Placental pericyte (primary cell): Measurements from ENCODE around the genes DNM1L and SYT10.

GRCh38 chr12:31985183-31986165, 26.3 kb downstream of the RESF1 start:
- CAGE, long polyA plus RNA = no peak

DNA sequence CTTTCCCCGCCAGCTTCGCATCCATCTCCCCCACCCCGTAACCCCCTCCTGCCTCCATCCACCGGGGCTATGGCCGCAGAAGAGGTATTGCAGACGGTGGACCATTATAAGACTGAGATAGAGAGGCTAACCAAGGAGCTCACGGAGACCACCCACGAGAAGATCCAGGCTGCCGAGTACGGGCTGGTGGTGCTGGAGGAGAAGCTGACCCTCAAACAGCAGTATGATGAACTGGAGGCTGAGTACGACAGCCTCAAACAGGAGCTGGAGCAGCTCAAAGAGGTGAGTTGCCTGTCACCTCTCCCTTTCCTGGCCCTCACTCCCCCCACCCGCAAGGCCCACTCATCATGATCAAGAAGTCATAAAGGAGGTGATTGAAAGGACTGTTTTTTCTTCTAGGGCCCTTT, 619 bp downstream of the BICD1 start:
- CAGE, long polyA plus RNA = no peak

GRCh38 chr12:32411556-32412178, 12.3 kb downstream of the FGD4 start:
- CAGE, long polyA plus RNA = no peak

- CAGE, long polyA plus RNA = no peak
Observed at GRCh38 chr12:32454860-32455481, 55.6 kb downstream of the FGD4 start.

DNA sequence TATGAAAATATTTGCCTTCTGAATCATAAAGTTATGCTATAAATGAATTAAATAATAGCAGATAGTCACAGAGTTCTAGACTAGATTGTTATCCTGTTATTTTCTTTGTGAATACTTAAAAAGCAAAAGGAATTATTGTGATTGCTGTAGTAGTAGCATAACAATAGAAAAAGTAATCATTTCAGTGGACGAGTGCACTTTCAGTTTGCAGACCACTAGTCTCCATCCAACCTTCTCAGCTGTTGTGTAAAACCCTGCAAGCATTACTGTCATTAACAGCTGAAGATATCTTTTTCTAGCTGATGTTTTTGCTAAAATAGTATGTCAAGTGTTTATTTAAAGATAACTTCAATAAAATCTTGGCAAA, 56.4 kb downstream of the FGD4 start:
- CAGE, long polyA plus RNA = no peak

DNA sequence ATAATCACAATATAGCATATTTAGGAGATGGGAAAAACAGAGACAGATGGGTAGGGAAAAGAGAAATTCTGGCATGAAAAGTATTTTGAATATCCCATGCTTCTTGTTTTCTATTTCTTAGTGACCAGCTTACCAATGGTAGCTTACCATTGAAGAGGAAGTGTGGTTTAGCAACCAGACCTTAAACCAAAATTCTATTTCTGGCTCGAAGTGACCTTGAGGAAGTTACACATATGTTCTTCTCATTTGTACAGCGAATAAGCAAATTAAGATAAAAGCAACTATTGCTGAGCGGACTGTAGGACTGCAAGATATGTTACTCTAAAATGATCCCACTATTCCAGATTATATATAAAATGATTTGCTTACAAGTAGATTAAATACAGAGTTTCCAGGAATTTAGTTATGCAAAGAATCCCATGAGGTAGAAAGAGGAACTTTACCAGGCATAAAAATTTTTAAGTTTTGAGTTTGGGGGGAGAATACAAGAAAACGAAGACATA, 82.9 kb downstream of the FGD4 start:
- CAGE, long polyA plus RNA = no peak

DNA sequence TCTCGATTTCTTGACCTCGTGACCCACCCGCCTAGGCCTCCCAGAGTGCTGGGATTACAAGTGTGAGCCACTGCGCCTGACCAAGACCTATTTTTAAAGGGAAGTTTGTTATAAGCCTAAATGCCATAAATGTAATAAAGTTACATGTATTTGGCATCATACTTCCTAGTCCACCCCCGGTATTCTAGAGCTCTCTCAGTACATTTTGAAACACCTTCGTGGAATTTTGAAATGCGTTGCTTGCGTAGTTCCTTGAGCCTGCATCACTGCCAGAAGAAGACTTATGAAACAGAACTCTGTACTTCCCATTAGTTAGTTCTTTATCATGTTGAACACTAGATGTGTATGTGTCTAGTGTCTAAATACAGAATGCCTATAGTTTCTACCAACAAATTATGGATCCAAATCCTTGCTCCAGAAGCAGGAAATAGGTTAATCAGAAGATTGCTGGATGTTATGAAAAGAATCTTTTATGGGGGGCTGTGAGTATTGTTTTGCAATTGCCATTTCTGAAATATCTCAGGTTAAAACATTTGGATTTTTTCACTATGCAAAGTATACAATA, 86.4 kb downstream of the FGD4 start:
- CAGE, long polyA plus RNA = no peak

DNA sequence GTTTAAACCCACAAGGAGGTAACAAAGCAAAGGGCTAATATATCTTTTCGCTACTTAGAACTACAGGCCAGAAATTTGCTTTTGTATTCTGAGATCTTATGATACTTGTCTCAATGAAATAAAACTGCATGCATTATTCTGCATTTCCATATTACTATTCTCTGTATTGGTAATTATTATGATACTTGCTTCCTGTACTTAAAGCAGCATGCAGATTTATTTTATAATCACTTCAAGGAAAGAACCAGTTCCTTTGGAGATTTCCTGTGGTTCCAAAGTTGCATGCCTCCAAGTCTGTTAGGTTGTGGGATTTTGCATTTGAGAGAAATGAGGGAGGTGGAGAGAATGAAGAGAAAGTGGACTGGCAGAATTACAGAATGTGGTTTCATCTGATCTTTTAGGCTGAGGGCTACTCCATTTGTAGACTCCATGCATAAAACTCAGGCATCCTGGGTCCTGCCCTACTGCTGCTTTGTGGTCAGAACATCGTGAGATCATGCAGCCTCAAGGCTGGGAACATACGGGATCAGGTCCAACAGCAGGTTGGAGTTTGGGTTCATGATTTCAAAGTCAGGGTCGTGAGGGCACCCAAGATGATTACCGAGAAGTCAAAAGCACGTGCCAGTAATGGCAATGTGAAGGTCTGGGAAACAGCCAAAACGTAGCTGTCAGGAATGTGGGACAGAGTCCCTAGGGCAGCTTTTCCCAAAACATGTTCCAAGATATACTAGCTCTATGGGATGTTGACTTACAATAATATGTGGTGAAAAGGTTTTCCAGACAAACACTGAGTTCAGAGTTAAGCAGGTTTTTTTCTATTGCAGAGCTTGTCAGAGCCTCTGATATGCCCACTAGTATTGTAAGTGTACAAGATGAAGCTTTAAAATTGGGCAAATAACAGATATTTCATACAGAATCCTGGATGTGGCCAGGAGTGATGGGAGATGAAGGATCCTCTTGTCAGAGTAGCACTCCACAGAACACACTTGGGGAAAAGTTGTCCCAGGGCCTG, 130.5 kb upstream of the DNM1L start:
- CAGE, long polyA plus RNA = no peak

DNA sequence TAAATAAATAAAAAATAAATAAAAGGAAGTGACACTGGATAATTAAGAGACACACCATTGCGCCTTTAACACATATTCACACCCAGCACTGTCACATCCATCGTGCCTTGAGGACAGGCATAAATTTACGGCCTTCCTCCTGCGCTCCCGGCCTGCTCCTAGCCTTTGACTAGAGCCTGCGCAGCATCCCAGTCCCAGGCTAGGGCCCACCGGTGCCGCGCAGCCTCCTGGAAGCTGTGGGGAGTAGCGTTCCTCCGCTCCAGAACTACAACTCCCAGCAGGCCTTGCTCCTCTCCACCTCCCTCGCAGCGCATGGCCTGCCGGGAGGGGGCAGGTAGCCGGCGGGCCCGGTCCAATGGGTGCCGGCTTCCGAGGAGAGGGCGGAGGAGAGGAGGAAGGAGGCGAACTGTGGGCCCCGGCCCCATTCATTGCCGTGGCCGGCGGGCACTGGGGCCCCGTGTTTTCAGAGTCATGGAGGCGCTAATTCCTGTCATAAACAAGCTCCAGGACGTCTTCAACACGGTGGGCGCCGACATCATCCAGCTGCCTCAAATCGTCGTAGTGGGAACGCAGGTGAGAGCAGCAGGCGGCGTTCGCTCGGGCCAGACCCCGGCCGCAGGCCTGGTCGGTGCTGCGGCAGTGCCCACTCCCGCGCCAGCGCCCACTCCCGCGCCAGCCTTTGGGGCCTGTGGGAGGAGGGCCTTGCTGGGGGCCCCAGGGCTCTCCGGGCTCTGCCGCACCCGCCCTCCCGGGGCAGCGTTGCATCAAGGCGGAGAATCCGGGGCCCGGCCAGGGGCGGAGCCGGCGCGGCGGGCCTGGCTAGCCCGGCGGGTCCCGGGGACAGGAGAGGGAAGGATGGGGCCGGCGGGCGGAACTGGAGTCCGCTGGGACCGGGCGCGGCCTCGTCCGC, at the start of gene DNM1L:
Gene DNM1L (plus strand): TSS at position 409 of the 910 bp plus-strand sequence.
- CAGE, long polyA plus RNA = no peak

DNA sequence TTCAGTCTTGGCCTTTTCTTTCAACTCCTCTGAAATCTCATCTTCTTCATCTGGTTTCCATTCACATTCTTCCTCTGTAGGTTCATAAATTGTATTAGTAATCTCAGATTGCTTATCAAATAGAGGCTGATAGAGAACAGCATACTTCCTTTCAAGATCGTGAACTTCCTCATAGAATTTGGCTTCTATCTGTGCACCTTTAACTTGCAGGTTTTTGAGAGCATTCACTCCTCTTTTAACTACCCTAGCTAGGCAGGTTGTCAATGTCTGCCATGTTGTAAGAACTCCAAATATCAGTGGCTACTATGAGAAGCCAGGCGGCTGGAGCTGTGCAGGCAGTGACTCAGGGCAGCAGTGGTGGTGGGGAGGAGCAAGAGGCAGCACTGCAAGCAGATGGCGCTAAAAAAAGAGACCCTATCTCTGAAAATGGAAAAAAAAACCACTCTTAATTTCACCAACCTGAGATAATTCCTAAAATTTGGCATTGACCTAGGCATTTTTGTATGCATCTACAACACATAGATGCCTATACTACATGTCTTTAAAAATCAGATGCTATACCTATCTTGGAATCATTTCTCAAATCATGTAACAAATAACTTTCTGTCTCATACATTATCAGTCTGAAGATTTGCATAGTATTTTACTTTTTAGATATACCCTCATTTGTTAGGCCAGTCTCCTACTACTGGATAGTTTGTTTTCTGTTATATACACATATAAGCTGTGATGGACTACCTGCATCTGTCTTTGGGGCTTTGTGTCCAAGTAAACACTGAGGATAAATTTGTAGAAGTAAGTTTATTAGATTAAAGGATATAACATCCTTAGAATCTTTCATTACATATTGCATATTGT, 28.4 kb downstream of the YARS2 start:
- CAGE, long polyA plus RNA = no peak

DNA sequence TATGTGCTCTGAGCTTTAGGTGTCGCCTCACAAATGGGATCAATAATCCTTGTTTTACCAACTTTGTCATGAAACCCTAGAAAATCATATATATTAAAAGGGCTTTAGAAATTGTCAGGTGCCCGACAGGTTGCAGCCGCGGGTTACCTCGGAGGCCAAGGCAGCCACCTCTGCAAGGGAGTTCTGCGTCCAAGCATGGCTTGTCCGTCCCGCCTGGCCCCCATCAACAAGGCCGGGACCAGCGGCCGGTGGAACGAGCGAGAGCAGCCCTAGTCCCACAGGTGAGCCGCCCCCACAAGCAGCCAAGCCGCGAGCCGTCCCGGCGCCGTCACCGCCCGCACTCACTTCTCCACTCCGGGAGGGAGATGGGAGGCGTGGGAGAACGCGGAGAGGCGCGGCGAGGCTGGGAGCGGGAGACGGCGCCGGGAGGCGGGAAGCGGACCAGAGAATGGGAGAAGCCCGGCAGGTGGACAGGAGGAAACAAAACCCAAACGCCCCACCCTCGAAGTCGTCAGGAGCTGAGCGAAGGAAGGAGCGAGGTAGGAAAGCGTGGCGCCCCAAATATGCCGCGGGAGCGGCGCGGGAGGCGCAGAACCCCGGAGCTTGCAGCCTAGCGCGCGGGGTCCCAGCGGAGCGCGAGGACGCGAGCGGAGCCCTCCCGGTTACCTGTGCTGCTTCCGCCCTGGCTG, 769 bp downstream of the SYT10 start:
- CAGE, long polyA plus RNA = no peak

DNA sequence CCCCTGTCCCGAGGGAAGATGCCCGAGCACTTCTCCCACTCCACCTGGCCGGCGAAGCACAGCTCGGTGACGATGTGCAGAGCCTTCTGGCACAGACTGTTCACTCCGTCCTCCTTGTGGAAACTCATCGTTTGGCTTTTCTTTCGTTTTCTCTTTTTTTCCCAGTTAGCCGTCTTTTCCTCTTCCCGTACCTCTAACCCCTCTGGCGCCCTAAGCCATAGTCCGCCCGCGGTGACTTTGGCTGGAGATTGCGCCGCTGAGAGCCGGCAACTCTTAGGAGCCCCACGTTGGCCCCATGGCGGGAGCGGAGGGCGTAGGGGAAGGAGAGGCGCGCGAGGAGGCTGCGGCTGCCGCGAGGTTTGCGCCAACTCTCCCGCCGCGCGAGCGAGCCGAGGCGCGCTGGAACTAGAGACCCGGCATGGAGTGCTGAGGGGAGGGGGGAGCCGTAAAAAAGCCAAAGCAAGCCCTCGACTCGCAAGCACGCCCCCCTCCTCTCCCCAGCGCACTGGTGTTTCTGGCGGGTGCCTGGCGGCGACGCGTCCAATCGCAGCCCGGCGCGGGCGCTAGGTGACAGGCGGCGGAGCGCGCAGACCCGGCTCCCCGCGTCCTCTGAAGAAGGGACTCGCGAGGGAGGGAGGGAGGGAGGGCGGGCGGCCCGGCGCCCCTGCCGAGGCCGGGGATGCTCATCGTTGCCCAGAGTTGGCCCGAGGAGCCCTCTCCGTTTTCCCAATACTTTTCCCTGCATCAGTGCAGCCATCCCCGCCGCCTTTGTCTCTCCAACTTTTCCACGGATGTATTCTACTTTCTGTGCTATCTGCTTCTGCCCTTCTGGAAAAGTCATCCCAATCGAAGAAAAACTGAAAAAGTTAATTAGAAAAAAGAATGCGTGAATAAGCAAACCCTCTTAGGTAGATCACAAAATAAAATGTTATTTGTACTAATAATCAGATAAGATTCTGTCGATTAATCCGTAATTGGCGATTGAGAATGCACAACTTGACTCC, at the start of gene SYT10:
Gene SYT10 (minus strand): TSS at position 425 of the 1,004 bp plus-strand sequence.
- CAGE, long polyA plus RNA = no peak

DNA sequence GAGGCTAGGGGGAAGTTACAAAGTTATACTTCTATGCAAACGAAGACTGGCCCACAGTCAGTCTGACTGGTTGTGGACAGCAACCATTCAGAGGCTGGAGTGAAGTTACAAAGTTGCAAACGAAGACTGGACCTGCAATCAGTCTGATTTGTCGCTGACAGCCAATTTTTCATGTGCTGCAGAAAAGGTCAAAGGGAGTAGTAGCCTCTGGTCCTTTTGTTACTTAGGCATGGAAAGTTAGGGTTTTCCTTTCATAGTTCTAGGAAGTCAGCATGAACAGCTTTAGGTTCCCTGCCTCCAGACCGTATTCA, 78.0 kb upstream of the CPNE8 start:
- CAGE, long polyA plus RNA = no peak

DNA sequence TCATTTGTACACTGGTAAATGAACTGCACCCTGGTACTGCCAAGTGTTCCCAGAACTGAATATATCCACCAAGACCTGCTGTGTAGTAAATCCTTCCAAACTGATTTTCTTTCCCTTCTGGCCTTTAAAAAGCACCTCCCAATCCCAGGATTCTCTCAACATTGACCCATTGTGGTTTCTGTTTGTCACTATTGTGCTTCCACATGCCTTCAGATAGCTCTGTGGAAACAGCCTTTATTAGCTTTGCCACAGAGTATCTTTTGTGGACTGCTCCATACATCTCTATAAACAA, 954 bp upstream of the KIF21A start:
- CAGE, long polyA plus RNA = no peak

DNA sequence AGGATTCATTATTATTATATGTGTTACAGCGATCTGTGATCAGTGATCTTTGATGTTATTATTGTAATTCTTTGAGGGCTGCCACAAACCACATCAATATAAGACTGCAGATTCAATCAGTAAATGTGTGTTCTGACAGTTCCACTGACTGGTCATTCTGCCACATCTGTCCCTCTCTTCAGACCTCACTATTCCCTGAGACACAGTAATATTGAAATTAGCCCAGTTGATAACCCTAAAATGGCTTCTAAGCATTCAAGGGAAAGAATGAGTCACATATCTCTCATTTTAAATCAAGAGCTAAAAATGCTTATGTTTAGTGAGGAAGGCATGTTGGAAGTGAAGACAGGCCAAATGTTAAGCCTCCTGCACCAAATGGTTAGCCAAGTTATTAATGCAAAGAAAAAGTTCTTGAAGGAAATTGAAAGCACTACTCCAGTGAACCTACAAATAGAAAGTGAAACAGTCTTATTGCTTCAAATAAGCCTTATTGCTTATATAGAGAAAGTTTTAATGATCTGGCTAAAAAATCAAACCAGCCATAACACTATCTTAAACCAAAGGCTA, 24.5 kb upstream of the KIF21A start:
- CAGE, long polyA plus RNA = no peak

DNA sequence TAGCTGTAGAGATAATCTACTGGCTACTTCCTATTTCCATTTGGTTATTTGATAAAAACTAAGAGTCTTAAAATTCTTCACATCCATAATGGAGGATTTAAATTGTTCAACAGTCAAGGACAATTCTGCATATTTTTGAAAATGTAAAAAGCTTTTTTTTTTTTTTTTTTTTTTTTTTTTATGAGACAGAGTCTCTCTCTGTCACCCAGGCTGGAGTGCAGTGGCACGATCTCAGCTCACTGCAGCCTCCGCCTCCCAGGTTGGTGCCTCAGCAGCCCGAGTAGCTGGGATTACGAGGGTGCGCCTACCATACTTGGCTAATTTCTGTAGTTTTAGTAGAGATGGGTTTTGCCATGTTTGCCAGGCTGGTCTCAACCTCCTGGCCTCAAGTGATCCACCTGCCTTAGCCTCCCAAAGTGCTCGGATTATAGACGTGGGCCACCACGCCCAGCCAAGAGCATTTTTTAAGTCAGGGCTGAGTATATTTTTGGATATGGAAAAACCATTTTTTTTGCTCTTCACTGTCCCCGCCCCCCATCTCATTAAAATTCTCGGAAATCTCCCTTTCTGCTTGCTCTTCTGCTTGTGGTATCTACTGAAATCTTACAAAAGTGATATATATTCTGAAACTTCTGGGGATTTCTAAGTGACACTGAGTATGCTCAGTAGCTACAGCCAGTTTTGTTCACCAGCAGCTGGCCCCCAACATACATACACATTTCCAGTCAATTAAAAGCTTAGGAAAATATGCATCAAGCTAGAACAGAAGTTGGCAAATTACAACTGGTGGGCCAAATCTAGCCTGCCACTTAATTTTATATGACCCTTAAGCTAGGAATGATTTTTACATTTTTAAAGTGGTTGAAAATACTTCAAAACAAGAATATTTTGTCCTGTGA, 1.6 kb upstream of the ABCD2 start:
- CAGE, long polyA plus RNA = no peak

- CAGE, long polyA plus RNA = no peak
Observed at GRCh38 chr12:39812369-39812782, 186.4 kb downstream of the C12orf40 start.

DNA sequence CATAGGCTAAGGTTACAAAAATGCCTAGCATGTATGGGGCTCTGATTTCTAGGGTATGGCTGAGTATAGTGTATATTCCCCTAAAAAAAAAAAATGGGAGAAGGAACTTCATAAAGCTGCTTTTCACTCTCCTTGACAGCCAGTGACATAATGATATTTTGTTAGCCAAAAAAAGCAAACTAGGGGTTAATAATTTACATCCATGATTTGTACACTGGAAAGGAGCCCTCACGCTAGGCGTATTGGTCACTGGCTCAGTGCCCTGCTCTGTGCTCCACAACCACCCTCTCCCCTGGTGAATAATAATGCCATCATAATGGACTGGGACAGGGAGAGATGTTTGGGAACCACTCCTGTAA, 103.1 kb downstream of the SLC2A13 start:
- CAGE, long polyA plus RNA = no peak

DNA sequence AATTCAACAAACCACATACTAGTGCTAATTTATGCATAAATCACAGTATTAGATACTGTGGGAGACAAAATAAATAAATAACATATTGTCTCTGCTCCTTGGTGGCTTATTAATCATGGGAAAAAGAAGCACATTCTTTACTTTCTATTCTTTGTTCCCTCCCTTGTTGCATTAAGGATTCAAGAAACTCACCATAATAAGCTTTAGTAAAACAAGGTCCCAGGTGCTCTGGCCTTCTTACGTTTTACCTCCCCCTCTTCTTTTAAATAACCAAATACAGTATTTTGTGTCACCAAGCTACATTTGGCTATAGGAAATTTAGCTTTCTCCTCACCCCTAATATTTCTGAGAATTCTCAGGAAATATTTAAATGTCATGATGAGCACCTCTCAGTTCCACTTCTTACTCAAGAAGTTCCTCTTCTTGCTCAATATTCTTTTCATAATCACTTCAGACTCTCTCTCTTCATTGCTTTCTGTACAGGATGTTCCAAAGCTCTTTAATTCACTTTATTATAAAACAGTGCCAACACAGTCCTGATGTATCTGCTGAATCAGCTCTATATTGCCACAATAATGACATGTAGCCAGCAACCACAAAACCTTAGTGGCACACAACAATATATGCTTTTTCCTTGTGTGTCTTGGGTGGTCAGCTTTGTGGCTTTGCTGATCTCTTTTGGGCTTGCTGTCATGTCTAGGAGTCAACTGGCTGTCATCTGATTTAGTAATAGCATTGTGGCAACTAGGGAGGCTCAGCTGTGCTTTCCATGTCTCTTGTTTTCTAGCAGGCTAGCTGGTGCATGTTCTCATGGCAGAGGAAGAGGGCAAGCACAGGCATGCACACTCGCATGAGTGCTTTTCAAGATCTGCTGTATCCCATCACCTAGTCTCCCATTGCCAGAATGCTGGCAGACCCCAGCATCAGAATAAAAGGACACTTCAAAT, 52.6 kb upstream of the SLC2A13 start:
- CAGE, long polyA plus RNA = no peak

- CAGE, long polyA plus RNA = no peak
Observed at GRCh38 chr12:40225178-40226114, 649 bp downstream of the LRRK2 start.